Skeletal muscle tissue (tissue), 7 donors: ENCODE measurements around a stretch of chr9.

DNA sequence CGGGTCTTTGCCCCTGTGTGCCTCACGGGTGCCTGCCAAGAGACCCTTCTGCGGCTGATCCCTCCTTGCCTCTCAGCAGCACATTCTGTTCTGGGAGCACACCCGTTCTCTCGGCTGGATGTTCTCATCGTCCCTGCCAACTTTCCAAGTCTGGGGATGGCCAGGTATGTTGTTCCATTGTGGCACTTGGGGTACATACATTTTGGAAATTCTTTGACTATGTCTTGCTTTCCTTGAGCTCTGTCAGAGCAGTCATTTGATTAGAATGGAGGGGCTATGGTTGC lies 74.3 kb downstream of the AOPEP start:
- PRO-cap, 3 experiments, result no peak in any of the 3 experiments
- RAMPAGE, long total RNA, result no peak
- RRBS, 2 experiments, result no CpG with 5 or more reads among the region's 6 CpGs

DNA sequence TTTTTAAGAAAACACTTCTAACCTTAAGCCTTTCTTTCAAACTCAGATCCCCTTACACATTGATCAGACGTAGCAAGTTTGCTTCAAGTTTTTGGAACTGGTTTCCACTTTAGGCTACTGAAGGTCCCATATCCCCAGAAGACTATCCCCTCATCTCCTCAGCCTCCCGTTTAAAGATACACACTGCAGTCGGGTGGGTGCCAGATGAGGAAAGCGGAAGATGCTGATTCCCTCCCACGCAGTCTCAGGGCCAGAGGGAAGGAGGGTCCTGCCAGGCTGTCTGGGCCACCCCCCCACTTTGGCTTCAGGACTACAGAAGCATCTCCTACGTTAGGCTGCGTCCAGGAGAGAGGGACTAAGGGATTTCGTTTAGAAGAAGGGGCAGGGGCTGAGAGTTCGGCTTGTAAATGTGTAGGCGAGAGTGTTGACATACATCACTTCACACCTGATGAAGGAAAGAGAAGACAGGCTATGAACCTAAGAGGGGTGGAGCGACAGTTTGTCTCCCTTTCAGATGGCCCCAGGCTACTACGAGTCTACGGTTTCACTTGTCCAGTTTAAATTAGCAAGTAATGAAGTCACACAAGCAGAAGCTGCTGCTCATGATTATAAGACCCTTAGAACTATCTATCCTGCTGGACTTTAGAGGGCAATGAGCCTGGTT lies 192.8 kb downstream of the AOPEP start:
- PRO-cap, 3 experiments, result no peak in any of the 3 experiments
- RAMPAGE, long total RNA, result no peak
- RRBS, 2 experiments, result no CpG with 5 or more reads among the region's 13 CpGs

- PRO-cap, 3 experiments, result peak in 1 of 3 experiments; most common minus-strand start chr9:94941595 (in 1)
- RAMPAGE, long total RNA, result no peak
- RRBS, 2 experiments, result no CpG with 5 or more reads among the region's 3 CpGs
Measured at GRCh38 chr9:94941260-94941778, 214.8 kb downstream of the AOPEP start.

DNA sequence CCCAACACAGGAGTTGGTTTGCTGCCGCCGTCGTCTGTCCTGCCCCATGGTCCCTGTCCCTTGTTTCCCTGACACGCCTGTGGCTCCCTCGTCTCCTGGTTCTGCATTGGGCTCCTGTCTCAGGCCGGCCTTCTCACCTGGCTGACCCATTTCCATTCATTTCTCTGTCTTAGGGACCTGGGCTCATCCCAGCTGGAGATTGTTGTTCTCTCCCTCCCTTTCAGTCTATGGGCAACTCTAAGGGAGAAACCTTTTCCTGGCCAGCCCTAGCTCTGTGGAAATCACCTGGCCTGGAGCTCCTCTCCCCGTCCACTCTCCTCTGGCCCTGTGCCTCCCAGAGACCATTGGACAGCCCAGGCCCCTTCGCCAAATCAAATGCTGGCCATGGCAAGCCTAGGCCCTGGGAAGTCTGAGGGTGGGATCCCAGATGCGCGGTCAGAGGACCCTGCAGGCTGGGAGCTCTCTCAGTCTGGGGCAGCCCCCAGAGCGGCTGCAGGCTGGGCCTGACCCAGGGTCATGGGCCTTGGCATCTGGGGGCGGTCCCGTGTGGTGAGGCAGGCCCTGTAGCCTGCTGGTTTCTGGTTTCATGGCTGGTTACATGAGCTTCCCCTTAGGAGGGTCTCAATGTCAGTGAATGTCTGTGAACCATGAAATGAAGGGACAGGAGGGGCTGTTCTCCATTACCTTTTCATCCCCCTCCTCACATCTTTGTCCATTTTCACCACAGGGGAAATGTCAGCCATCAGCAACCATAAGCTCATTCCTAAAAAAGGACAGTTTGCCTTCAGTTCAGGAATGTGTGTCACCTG lies 253.5 kb downstream of the AOPEP start:
- PRO-cap, 3 experiments, result no peak in any of the 3 experiments
- RAMPAGE, long total RNA, result no peak
- RRBS, 2 experiments, result no CpG with 5 or more reads among the region's 13 CpGs

DNA sequence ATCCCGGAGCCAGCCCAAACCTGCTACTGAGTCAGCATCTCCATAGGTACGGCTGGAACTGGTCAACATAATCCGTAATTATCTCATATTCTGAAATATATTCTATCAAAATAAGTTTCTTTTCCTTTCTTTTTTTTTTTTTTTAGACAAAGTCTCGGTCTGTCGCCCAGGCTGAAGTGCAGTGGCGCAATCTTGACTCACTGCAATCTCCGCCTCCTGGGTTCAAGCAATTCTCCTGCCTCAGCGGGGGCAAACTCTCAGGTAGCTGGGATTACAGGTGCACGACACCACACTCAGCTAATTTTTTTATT lies 262.2 kb downstream of the AOPEP start:
- PRO-cap, 3 experiments, result no peak in any of the 3 experiments
- RAMPAGE, long total RNA, result no peak
- RRBS, 2 experiments, result no CpG with 5 or more reads among the region's 9 CpGs

DNA sequence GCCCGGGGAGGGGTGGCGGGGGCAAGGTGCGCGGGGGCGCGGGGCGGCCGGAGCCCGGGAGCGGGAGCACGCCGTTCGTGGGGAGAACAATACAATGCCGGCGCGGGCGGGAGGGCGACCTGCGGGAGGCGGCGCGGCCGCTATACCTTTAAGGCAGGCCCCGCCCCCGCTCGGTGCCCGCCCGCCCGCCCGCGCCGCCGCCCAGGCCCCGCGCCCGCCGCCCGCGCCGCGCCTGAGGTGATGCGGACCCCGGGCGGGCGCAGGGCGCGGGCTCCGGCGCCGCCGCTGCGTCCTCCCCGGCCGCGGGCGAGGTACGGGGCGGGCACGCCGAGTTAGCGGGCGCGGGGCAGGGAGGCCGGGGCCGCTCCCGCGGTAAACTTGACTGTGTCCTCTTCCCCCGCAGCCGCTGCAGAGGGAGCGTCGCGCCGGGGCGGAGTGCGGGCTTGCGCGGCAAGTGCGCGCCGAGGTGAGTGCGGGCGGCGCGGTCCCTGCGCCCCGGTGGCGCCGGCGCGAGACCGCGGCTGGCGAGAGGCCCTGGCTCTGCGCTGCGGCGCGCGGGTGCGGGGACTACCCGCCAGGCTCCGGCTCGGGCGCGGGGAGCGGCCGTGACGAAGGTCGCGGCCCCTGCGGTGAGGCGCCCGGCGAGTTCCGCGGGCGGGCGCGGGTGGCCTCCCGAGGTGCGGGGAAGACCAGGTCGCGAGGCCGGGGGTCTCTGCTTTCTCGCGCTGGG lies 278.4 kb downstream of the AOPEP start:
- PRO-cap, 3 experiments, result peak in 3 of 3 experiments; most common plus-strand start position 235 of the sequence (in 3); most common minus-strand start position 121 of the sequence (in 1)
- RAMPAGE, long total RNA, result no peak
- RRBS, 2 experiments, result 1 to 2% methylated on average over 76 to 80 of the region's 125 CpGs

DNA sequence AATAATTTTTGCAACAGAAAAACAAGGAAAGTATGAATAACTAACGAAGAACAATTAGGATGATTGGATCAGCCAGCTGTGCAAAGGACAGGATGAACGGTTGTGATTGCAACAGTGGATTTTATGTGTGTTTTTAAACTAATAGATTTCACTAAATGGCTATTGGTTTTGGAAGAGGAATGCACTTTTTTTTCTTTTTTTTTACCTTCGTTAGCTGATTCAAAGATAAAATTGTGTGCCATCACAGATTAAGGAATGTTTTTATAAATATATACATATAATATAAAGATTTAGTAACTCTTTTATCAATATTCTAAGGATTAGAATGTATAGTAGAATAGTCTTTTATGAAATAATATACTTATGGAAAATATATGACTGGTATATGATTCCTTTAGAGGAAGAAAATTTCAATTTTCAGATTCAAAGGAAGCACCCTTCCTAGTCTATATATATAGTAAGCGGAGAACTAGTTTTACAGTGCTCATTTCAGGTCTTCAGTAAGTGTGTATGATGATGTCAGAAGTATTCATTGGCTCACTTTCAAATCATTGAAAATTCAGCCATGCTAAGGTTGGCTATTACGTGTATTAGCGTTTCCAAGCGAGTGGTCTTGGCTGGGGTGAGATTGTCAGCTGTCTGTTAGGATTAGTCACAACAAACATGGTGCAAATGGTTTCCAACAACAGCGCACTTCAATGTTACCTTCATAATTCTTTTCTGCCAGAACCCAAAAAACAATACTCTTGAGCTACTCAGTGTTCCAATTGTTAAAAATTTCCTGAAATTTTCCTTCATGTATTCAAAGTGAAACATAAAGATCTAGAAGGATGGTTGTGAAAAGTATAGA lies 282.7 kb downstream of the AOPEP start:
- PRO-cap, 3 experiments, result peak in 1 of 3 experiments; most common plus-strand start position 655 of the sequence (in 1); most common minus-strand start position 512 of the sequence (in 1)
- RAMPAGE, long total RNA, result no peak
- RRBS, 2 experiments, result no CpG with 5 or more reads among the region's 8 CpGs

- PRO-cap, 3 experiments, result peak in 1 of 3 experiments; most common minus-strand start chr9:95031083 (in 1)
- RAMPAGE, long total RNA, result no peak
- RRBS, 2 experiments, result no CpG with 5 or more reads among the region's 5 CpGs
Measured at GRCh38 chr9:95030867-95031382, 286.6 kb downstream of the FANCC start.

- PRO-cap, 3 experiments, result peak in 3 of 3 experiments; most common plus-strand start chr9:95048522 (in 3); most common minus-strand start chr9:95048983 (in 2)
- RAMPAGE, long total RNA, result no peak
- RRBS, 2 experiments, result 3 to 4% methylated on average over 9 of the region's 61 CpGs
Measured at GRCh38 chr9:95048125-95049365, 269.0 kb downstream of the FANCC start.

DNA sequence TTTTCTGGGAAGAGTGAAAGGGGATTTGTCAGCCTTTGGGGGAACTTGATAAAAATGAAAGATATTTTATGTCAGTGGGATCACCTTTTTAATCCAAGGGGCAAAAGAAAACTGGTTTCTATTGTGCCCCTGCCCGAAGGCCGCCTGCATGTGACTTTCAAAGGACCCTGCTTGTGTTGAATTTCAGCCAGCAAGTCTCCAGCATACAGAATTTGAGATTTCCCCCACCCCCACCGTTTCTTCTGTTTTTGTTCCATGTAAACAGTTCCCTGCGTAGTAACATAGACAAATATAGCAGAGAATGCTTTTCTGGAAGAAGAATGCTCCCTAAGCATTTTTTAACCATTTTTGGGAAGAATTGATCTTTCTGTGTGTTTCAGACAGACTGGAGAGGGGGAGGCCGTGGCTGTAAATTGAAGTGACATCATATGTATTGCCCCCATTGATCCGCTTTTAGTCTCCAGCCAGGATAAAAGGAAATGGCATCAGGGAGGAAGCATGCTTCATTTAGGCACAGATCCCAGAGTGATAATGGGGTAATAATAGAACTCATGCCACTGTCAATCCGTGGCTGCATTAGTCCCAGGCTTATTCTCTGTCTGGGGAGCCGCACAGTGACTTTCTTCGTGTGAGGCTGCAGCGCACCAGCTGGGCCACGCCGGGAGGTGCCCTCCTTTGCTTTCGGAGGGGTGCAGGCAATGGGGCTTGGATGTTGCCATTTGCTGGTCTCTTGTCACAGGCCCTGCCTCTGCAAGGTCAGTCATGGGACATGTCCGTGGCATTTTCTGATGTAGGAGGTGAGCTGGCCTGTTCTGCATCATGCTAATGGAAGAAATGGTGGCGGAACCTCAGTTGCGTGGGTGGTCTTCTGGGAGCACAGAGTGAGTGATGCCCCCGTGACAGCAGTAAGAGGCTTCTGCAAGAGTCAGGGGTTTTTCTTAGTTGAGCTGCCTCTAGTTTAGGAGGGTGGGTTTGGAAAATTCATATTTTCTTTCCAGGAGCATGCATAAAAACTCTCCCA lies 261.5 kb downstream of the FANCC start:
- PRO-cap, 3 experiments, result peak in 3 of 3 experiments; most common plus-strand start position 591 of the sequence (in 2); most common minus-strand start position 480 of the sequence (in 1)
- RAMPAGE, long total RNA, result no peak
- RRBS, 2 experiments, result no CpG with 5 or more reads among the region's 17 CpGs

- PRO-cap, 3 experiments, result no peak in any of the 3 experiments
- RAMPAGE, long total RNA, result no peak
- RRBS, 2 experiments, result no CpG with 5 or more reads among the region's 12 CpGs
Measured at GRCh38 chr9:95063623-95064286, 253.8 kb downstream of the FANCC start.

DNA sequence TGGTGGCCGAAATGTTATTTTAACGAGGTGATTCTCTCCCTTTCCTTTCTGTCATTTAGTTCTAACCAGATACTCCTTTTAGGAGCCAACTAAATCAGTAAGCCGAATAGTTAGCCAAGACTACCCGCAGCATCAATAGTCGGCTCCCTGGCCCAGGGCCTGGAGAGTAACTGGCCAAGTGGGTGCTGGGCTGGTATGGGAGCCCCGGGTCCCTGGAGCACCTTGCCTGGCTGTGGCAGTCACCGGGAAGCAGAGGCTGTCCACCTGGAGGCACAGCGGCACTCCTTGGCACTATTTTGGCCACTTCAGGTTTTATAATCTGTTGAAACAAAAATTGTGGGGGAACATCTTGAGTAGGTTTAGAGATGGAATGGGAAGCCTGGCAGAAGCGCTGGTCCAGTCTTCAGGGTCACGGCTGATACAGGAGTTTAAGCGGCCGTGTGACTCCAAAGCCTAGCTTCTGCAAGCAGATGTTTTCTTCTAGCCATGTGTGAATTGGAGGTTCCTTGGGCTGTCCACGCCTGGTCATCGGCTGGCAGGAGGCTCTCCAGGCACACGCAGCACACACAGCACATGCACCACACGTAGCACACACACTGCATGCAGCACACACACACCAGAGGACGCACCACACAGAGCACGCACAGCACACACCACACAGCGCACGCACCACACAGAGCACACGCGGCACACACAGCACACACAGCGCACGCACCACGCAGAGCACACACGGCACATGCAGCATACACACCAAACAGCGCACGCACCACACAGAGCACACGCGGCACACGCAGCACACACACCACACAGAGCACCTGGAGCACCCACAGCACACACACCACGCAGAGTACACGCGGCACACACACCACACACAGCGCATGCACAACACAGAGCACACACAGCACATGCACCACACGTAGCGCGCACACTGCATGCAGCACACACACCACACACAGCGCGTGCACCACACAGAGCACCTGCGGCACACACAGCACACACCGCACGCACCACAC lies 234.5 kb downstream of the FANCC start:
- PRO-cap, 3 experiments, result no peak in any of the 3 experiments
- RAMPAGE, long total RNA, result no peak
- RRBS, 2 experiments, result 24 to 33% methylated on average over 2 of the region's 43 CpGs

- PRO-cap, 3 experiments, result no peak in any of the 3 experiments
- RAMPAGE, long total RNA, result no peak
- RRBS, 2 experiments, result no CpG with 5 or more reads among the region's 22 CpGs
Measured at GRCh38 chr9:95103815-95104515, 213.5 kb downstream of the FANCC start.

DNA sequence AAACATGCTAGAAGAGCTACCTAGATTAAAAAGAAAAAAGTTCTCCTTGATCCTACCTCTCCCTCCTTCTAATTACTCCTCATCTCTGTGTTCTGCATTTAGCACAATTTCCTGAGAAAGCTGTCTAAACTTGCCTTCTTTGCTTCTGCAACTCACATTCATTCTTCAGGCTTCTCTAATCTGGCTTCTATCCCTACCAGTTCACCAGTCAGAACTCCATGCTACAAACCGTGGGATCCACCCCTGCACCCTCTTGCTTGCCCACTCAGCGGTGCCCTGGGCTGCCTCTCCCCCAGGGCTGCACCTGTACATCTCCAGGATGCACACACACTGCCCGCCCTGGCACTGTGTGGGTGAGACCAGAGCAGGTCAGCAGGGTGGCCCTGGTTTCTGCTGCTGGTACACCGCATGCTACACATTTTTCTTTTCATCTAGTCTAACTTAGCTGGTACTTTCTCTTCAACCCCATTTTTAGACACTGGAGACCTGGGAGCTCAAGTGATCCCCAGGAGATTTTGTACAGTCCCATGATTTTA lies 127.1 kb downstream of the FANCC start:
- PRO-cap, 3 experiments, result no peak in any of the 3 experiments
- RAMPAGE, long total RNA, result no peak
- RRBS, 2 experiments, result no CpG with 5 or more reads among the region's 4 CpGs

- PRO-cap, 3 experiments, result no peak in any of the 3 experiments
- RAMPAGE, long total RNA, result no peak
- RRBS, 2 experiments, result no CpG with 5 or more reads among the region's 5 CpGs
Measured at GRCh38 chr9:95269892-95270258, 47.6 kb downstream of the FANCC start.

DNA sequence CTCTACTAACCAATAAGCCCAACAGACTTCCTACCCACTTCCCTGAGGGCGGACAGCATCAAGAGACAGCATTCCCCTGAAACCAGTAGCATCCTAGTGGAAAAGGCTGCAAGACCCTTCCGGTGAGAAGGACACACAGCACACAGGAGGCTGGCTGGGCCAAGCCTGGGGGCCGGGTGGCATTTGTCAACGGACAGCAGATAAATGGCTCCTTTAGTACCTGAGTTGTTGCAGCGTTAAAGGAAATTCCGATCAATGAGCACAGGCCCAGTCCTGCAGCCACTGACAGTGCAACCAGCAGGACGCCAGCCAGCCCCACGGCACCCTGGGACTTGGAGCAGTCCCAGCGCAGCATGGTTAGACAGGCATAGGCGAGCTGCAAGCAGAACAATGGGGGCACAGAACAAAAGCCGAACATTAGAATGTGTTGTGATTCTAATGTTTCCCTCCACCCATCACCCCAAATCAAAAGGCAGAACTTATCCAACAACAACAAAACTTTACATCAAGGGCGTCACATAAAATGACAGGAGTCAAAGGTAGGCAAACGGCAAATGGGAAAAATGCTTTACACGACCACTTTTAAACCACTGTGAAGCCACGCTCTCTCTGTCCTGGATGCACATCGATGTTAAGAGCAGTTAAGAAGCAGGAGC lies 31.6 kb downstream of the PTCH1 start:
- PRO-cap, 3 experiments, result no peak in any of the 3 experiments
- RAMPAGE, long total RNA, result no peak
- RRBS, 2 experiments, result 87 to 92% methylated on average over 2 of the region's 16 CpGs

GRCh38 chr9:95515793-95516174 lies 6.7 kb upstream of the PTCH1 start:
- PRO-cap, 3 experiments, result no peak in any of the 3 experiments
- RAMPAGE, long total RNA, result no peak
- RRBS, 2 experiments, result no CpG with 5 or more reads among the region's 37 CpGs

DNA sequence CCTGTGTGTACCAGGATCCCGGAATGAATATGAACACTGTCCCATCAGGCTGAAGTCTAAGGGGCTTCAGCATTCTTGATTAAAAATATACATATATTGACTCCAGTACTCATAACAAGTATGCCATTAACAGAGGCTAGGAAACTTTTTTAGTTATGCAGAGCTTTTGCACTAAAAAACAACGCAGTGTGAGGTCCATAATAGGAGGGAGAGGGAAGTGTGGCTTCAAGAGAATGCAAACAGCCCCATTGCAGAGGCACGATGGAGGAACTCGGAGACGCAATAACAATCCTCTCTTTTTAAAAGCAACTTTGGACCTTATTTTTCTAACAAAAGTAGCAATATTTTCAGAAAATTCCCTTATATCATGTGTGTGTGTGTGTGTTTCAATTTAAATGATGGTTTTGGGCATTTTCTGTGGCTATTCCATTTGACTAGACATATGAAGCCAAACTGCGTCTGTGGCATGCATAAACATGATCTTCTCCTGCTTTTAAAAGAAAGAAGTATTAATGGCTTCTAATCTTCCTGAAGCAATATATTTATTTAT lies 157.8 kb upstream of the PTCH1 start:
- PRO-cap, 3 experiments, result no peak in any of the 3 experiments
- RAMPAGE, long total RNA, result no peak
- RRBS, 2 experiments, result 23 to 25% methylated on average over 1 of the region's 6 CpGs

DNA sequence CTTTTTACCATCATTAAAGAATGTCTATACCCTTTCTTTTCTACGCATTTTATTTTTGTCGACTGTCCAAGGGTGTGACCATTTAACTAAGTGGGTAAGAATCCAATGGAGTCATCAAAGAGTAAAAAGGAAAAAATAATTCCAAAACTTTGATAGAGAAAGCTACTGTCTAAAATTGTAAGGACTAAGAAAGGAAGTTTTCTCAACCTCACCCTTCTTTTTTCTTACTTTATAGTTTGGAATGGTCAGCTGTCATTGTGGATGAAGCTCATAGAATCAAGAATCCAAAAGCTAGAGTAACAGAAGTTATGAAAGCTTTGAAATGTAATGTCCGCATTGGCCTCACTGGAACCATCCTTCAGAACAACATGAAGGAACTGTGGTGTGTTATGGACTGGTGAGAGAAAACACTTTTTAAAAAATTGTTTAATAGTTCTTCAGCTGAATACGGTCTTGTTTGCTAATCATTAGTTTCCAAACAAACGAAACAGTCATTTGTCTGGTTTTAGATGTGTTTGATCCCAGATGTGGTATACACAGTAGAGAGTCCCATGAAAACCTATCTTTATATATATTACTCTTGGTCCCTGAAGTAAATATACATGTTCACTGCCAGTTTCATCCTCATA lies 40.1 kb downstream of the ERCC6L2 start:
- PRO-cap, 3 experiments, result no peak in any of the 3 experiments
- RAMPAGE, long total RNA, result no peak
- RRBS, 2 experiments, result no CpG with 5 or more reads among the region's 5 CpGs

- PRO-cap, 3 experiments, result no peak in any of the 3 experiments
- RAMPAGE, long total RNA, result no peak
- RRBS, 2 experiments, result no CpG with 5 or more reads among the region's 7 CpGs
Measured at GRCh38 chr9:96007040-96008096, 131.9 kb downstream of the ERCC6L2 start.